B cell (primary cell): ENCODE measurements around a stretch of chr6.

DNA sequence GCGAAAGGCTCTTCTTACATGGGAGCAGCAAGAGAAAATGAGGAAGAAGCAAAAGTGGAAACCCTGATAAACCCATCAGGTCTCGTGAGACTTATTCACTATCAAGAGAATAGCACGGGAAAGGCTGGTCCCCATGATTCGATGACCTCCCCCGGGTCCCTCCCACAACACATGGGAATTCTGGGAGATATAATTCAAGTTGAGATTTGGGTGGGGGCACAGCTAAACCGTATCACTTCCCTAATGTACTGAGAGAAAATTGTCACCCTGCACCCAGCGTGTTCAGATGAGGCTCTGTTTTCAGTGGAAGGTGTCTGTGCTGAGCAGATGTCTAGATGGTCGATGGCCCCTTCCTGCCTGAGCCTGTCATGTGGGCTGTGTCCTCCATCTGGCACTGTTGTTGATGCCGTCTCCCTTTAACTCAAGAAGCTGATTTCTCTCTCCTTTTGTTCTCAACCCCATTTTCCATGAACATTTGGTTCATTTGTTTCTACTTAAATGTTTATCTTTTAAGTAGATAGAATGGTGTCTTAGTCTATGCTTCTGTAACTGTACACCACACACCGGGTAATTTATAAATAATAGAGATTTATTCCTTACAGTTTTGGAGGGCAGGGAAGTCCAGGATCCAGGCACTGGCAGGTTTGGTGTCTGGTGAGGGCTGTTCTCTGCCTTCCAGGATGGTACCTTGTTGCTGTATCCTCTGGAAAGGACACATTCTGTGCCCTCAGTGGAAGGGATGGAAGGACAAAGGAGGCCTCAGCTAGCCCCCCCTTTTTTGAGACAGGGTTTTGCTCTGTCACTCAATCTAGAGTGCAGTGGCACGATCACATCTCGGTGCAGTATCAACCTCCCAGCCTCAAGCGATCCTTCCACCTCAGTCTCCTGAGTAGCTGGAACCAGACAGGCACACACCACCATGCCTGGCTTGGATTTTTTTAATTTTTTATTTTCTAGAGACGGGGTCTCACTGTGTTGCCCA, 37.1 kb downstream of the TMEM181 start:
- PRO-cap = no peak
- CAGE, long polyA plus RNA = no peak

DNA sequence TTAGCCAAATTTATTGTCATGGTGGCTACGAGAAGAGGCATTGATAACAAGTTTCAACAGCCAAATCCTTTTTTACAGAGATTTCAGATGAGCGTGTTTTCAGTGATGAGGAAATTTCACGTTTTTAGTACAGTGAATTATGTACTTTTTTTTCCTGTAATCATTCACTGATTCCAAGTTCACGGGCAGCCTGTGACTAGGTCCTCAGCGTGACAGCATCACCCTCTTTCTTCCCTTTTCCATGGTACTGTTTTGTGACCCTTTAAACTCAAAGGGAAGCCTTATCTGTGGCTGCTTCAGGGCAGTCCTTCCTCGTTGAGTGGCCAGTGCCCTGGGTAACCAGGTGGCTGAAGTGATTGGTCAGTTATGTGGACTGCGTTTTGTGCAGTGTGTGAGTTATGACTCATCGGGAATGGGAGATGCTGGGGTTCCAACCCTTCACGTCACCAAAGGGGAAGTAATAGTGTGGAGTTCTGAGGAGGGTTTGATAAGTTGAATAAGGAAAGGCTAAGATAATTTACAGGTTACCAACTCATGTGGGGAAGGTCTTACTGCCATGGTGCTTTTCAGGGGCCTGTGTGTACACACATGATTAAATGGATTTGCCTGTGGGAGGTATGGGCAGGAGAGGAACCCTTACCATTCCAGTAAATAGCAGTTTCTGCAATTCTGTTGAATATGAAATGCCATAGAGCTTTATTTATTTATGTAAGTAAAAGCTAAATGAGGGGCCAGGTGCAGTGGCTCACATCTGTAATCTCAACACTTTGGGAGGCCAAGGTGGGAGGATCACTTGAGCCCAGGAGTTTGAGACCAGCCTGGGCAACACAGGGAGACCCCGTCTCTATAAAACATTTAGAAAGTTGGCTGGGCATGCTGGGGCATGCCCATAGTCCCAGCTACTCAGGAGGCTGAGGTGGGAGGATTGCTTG, 12.2 kb downstream of the DYNLT1 start:
- PRO-cap = no peak
- CAGE, long polyA plus RNA = no peak

- PRO-cap = no peak
- CAGE, long polyA plus RNA = no peak
These were observed 11.2 kb downstream of the DYNLT1 start for GRCh38 chr6:158632989-158634108.

GRCh38 chr6:158634109-158634629, 10.4 kb downstream of the DYNLT1 start:
- PRO-cap = no peak
- CAGE, long polyA plus RNA = no peak

GRCh38 chr6:158640361-158640660, 4.2 kb downstream of the DYNLT1 start:
- PRO-cap = no peak
- CAGE, long polyA plus RNA = no peak

DNA sequence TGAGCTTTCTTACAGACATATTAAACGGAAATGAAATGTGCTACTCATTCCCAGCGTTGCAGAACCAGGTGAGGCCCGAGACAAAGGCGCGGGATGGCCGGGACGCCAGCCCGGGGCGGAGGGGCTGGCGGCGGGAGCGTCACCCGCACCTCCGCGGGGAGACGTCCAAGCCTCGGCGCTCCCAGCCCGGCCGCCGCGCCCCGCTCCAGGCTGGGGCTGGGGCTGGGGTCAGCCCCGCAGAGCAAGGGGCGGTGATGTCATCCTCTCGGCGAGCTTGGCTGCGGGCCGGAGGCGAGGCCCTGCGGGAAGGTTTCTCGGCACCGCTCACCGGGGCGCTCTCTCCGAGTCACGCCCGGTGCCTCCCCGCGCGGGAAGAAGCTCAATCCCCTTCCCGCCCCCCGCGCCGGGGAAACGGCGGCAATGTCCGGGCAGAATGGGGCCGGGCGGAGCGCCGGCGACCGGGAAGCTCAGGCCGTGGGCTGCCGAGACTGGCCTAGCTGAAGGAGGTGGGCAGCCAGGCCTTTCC, 396 bp downstream of the DYNLT1 start:
- PRO-cap = bidirectional peak, plus-strand start at position 254 of the sequence, minus-strand start at position 181 of the sequence
- CAGE, long polyA plus RNA = no peak

DNA sequence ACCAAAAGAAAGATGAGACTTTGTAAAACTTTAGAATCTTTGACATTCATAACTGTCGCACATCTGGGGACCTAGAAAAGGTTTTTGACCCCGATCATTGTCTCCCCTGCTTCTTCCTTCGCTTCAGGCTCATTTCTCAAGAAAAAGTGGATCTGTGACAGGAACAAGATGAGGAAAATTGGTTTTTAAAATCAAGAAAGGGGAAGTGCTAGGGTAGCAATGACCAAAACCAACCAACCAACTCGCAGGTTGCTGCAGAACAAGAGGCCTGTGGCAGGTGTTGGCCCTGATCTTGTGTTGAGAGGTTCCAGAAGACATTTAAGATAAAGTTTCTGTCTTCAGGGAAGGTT, 17.7 kb downstream of the SYTL3 start:
- PRO-cap = no peak
- CAGE, long polyA plus RNA = no peak

GRCh38 chr6:158765842-158766881, 53.0 kb downstream of the EZR start:
- PRO-cap = unidirectional peak, minus-strand start at chr6:158766775
- CAGE, long polyA plus RNA = no peak

DNA sequence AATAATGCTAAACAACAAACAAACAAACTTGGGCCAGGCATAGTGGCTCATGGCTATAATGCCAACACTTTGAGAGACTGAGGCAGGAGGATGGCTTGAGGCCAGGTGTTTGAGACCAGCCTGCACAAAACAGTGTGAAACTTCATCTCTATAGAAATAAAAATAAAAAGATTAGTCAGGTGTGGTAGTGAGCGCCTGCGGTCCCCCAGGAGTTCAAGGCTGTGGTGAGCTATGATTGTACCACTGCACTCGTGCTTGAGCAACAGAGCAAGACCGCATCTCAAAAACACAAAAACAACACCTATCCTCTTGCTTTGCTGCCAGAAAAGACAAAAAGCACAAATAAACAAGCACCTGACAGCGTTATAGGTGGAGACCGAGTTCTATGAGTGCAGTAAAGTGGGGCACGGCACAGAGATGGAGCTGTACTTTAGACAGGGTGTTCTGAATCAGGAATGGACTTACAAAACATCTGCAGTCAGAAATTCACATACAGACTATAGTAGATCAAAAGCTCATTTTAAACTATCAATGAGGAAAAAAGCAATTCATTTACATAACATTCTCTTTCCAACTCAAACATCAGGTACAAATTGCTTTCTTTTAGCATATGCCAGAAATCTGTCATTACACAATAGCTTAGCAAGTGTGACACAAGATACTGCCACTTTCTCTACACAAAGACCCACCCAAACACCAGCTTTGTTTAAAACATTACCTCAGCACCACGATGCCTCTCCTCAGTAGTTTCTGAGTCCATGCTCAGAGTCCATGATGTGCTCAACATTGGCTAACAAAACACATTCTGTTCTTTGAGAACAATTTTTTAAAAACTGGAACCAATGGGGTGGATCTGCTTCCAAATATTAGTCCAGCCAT, 10.1 kb downstream of the EZR start:
- PRO-cap = bidirectional peak, plus-strand start at position 394 of the sequence, minus-strand start at position 134 of the sequence; bidirectional peak, plus-strand start at position 743 of the sequence, minus-strand start at position 713 of the sequence
- CAGE, long polyA plus RNA = no peak

DNA sequence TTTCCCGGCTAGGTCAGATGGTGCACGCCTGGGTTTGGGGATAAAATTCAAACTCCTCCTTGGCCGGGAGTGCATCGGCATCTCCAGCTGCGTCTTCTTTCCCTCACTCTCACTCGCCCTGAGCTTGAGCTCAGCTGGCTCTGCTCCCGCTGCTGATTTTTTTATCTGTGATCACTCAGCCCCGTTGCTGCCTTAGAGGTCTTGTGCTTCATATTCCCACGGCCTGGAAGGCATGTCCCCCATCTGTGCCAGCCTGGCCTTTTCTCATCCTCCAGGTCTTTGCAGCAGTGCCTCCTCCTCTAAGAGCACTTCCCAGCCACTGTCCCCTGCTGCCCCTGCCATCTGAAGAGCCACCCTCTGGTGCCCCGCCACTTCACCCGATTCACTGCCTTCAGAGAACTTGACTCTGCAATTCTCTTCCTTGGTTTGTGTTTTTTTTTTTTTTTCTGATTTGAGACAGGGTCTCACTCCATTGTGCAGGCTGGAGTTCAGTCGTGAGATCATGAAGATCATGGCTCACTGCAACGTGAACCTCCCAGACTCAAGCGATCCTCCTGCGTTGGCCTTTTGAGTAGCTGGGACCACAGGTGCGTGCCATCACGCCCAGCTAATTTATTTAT, 7.0 kb upstream of the EZR start:
- PRO-cap = no peak
- CAGE, long polyA plus RNA = no peak

DNA sequence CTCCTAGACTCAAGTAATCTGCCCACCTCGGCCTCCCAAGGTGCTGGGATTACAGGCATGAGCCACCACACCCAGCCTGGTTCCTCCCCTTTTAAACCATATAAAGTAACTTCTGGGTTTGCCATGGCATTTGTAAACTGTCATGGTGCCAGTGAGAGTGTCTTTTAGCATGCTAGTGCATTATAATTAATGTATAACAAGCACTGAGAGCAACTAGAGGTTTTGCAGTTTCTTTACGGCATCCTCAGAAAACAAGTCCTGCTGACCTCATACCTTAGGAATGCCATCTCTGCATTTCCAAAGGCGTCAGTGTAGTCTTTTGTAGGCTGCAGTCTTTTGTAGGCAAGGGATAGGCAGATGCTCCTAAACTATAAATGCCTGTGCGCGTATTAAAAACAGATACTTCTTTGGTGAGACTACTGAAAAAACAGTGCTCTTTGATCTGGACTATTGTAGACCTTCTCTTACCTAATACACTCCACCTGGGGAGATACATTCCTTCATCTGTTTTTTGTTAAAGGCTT, 75.0 kb upstream of the EZR start:
- PRO-cap = no peak
- CAGE, long polyA plus RNA = no peak

DNA sequence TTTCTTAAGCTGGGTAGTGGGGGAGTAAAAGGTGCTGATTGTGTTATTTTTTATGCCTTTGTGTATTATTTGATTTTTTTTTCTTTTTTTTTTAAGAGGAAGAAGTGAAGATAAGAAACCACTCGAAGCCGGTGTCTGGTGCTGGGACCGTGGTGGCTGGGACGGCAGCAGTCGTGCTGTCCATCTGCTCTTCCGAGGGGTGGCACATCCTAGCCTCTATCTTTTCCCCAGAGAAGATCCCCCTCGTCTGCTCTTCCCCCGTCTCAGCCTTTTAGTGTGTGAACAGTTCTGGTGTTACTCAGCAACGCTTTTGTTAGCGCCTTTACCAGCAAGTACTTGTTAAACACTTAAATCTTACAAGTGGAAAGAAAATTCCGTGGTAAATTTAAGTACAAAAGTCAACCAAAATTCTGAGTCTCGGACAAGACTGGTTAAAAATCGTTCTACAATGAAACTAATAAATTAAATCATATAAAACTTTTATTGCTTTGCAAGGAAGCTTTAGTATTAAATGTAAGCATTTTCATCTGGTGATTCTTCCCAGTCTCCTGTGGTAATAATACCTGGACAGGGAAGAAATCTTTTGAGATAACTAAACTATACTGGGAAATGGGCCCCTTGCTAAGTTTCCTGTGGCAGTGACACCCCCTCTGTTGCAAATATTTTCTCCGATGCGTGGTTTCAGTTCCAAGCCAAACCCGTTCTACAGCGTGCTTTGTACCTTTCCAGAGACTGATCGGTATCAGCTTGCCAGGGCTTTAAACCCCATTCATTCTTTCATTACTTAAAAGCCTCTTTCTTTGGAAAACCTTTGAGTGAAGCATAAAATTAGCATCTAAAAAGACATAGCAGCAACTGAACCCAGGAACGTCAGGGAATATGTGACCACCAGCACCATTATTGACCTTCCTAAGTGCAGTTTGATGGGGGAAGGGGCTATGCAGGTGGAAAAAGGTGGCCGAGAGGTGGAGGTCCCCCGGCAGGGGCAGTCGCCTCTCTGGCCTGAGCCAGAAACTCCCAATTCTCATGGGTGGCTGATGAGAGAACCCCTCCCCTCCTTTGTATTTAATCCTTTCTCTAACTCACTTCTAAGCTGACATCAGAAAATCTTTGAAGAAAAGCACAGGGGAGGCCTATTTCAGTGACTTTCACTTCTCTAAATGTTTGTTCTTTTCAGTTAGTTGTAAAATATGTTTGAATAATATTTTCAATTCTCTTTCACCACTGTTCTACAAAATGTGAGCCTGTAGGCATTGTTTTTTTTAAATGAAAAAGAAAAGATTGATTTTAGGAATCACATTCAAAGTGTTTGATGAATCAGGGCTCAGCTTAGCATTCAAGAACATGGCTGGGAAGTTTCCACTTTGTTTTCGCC, 89.6 kb downstream of the RSPH3 start:
- PRO-cap = bidirectional peak, plus-strand start at position 658 of the sequence, minus-strand start at position 654 of the sequence; bidirectional peak, plus-strand start at position 1,096 of the sequence, minus-strand start at position 1,004 of the sequence
- CAGE, long polyA plus RNA = no peak

GRCh38 chr6:158938801-158939082, 61.3 kb downstream of the RSPH3 start:
- PRO-cap = no peak
- CAGE, long polyA plus RNA = no peak

GRCh38 chr6:158999143-158999377, 942 bp downstream of the RSPH3 start:
- PRO-cap = no peak
- CAGE, long polyA plus RNA = no peak

DNA sequence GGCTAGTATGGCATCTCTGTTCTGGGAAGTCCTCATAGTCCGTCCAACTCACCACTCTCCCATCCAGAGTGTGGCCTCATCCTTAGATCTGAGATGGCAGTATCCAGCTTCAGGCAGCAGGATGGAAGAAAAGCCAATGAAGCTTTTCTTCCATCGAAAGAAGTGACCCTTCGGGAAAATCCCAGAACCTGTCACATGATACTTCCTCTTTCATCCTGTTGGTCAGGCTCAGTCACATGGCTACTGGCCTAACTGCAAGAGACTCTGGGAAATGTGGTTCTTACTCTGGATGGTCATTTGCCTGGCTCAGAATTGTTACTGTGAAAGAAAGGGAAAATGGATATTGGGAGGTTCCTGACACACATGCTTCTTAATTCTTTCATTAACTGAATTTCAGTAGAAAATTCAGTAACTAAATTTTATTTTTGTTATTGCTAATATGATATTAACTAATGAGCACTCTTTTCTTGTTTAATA, 29.5 kb upstream of the TAGAP start:
- PRO-cap = no peak
- CAGE, long polyA plus RNA = no peak

- PRO-cap = no peak
- CAGE, long polyA plus RNA = no peak
These were observed 15.8 kb downstream of the SOD2 start for GRCh38 chr6:159677248-159677701.

DNA sequence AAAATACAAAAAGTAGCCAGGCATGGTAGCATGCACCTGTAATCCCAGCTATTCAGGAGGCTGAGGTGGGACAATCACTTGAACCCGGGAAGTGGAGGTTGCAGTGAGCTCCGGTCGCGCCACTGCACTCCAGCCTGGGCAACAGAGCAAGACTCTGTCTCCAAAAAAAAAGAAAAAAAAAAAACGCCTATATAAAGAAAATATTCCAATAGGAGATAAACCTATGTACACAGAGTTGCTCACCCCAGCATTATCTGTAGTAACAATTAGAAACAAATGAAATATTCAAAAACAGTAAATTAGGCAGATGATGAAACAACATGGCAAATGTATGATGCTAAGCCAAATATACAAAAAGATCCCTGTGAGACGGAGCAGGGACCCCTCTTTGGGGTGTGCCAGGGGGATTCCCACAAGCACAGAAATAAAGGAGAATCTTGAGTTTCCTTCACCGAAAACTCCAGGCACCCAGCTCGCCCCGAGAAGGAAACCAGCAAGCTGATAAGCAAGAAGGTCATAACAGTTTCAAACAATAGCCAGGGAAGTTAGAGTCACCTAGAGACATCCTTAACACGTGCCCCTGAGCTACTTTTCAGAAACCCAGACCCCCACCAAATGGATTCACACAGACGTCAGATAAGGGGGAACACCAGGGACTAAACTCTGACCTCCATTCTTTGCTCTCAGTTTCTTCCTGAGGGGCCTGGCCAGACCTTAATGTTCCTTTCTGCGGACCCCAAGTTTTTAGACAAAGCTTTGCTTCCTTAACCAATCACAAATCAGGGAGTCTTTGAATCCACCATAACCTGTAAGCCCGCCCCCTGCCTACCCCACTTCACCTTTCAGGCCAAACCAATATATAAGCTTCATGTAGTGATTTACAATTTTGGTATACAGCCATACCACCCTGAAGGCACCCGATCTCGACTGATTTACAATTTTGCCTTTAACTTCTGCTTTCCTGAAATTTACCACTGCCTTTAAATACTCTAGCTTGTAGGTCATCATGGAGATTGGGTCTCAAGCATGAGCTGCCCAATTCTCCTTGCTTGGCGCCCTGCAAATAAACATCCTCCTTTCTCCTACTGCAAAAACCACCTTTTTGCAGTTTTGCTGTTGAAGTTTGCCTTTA, 11.9 kb downstream of the SOD2 start:
- PRO-cap = no peak
- CAGE, long polyA plus RNA = no peak

DNA sequence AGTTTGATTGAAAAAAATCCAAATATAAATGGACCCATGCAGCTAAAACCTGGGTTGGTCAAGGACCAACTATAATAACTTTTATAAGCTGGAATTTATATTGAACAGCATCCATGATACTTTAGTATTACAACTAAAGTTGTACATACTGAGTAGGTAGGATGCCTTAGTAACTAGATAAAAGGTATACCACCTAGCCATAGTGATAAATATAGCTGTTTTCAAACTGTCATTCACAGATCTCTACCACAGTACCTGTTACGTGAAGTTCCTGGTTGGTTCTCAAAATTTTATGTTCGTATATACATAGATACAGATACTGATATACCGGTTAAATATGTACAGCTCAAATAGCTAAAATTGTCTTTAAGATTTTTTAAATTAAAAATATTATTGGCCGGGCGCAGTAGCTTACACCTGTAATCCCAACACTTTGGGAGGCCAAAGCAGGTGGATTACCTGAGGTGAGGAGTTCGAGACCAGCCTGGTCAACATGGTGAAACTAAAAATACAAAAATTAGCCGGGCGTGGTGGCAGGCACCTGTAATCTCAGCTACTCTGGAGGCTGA, 4.9 kb downstream of the WTAP start:
- PRO-cap = no peak
- CAGE, long polyA plus RNA = no peak

DNA sequence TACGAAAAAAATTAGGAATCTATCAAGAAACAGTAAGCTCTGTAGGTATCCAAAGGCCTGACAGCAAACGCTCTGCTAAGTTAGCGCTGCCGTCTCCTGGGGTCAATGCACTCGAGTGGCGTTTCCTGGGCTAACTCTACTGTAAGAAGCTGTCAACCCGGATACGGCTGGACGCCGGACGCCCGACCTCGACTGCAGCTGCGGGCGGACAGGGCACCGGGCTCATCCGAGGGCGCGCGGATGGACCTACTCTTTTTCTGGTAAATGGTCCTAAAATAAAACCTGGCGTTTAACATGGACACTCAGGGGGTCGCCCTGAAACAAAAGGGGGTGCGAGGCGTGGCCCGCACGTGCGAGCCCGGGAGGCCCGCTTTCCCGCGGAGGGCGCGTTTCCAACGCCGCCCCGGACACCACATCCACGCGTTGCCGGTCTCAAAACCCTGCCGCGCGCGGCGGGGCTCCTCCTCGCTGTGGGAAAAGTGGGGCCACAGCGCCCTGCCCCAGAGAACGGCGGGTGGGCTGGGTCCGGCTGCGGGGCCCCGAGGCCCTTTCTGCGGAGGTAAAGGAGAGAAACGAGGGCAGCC, 558 bp downstream of the TCP1 start:
- PRO-cap = bidirectional peak, plus-strand start at position 160 of the sequence, minus-strand start at position 117 of the sequence; bidirectional peak, plus-strand start at position 503 of the sequence, minus-strand start at position 430 of the sequence
- CAGE, long polyA plus RNA = no peak

- PRO-cap = no peak
- CAGE, long polyA plus RNA = no peak
These were observed 7.2 kb downstream of the PNLDC1 start for GRCh38 chr6:159807353-159807673.